H9 (cell line): ENCODE measurements around the genes STMN1, SLC30A2 and UBXN11.

DNA sequence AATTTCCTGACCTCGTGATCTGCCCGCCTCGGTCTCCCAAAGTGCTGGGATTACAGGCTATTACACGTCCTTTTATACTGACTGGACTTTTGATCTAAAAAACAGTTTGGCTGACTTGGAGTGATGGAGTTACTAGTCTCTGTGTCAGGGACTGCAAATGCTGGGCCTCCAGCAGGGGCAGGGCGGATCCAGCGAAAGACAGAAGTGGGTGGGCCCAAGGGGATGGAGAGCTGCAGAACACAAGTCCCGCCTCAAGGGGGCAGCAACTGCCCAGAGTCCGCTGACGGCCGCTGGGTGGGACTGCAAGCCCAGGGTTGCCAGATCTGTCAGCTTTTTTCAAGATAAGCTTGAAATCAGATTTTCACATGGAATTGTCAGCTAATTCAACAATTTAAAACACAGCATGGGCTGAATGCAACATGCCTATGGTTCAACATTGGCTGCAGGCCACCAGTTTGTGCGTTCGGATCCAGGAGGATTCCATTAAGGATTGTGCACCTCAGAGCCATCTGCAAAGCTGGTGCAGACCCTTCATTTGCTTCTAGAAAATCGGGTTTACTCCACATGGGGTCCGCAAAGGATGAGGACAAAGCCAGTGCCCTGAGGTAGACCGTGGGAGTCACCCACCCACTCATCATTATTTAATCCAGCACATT, 10.8 kb downstream of the STMN1 start:
- PRO-cap: no peak

GRCh38 chr1:25906343-25906739, at the start of gene STMN1:
STMN1 (minus strand) TSS chr1:25906419.
- PRO-cap: bidirectional peak, plus-strand start at chr1:25906580, minus-strand start at chr1:25906419

GRCh38 chr1:25927615-25928088, 21.4 kb upstream of the STMN1 start:
- PRO-cap: no peak

GRCh38 chr1:25933388-25933926, 27.2 kb upstream of the STMN1 start:
- PRO-cap: no peak

DNA sequence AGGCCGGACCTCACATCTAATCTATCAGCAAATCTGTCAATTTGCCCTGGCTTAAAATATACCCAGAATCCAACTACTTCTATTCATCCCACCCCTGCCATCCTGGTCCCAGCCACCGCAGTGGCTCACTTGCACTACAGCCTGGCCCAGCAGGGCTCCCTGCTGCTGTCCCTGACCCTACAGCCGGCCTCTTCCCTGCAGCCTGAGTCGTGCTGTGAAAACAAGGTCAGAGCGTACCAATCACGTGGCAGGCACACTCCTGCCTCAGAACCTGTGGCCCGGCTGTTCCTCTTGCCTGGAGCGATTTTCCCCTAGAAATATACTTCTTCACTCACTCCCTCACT, 3.0 kb upstream of the EXTL1 start:
- PRO-cap: no peak

DNA sequence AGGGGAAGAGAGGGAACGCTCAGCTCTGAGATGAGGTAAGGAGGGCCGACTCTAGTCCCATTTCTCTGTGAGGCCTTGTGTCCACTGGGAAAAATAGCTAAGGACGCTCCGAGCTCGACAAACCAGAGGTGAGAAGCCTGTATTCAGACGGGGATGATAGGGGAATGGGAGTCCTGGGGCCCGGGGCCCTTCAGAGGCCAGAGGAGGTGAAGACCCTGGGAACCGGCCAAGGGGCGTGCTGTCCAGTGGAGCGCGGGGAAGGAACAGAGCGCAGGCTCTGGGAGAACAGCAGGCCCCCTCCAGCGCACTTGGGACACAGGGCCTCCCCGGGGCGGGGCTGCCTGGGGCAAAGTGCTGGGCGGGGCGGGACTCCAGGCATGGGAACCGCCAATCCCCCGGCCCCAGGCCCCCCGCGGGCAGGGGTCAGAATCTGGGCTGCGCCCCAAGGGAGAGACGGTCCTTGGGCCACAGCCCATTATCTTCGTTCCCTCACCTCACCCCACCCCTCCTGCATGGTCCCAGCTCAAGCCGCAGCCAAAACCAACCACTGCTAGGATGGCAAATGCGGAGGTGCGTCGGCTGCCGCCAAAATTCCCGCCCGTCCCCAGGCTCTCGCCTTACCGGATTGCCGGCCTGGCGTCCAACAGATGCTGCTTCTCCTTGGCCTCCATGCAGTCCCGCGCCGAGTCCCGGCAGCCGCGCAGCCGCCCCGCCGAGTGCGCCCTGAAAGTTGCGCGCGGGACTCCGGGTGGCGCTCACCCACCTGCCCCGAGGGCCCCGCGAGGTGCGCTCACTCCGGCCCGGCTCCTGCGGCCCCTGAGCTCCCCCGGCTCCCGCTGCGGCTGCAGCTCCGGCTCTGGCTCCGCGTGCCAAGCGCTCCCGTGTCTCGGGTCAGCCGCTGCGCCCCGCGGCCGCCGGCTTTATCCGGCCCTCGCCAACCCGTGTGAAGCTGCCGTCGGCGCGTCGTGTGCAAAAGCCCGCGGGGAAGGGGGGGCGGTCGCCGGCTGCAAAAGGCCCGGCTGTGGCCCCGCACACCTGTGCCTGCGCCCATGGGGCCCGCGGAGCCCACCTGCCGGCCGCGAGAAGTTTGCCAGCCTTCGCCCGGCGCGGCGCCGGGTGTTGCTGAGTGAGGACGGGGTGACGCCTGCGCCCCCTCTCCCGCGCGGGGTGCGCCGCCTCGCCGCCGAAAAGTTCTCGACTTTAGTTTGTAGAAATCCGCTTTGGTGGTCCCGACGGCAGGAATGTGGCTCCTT, at the start of gene SLC30A2:
TSS of gene SLC30A2 (minus strand) at position 893 of the 1,253 bp plus-strand sequence.
- PRO-cap: unidirectional peak, minus-strand start at position 888 of the sequence

DNA sequence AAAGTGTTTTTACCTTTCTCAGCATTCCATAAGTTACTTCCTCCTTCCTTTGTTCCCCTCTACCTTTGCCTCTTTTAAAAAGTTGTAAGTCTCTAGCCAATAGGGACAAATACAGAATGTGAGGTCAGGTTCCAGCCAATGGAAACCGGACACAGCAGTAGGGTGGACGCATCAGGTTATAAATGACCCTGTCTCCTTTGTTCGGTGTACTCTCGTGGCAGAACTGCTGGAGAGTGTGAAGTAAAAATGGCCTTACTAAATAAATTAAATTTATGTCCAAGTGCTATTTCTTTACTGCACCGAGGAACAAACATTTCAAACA, 18.1 kb upstream of the PDIK1L start:
- PRO-cap: no peak

GRCh38 chr1:26302724-26303458, 3.5 kb downstream of the UBXN11 start:
- PRO-cap: no peak

DNA sequence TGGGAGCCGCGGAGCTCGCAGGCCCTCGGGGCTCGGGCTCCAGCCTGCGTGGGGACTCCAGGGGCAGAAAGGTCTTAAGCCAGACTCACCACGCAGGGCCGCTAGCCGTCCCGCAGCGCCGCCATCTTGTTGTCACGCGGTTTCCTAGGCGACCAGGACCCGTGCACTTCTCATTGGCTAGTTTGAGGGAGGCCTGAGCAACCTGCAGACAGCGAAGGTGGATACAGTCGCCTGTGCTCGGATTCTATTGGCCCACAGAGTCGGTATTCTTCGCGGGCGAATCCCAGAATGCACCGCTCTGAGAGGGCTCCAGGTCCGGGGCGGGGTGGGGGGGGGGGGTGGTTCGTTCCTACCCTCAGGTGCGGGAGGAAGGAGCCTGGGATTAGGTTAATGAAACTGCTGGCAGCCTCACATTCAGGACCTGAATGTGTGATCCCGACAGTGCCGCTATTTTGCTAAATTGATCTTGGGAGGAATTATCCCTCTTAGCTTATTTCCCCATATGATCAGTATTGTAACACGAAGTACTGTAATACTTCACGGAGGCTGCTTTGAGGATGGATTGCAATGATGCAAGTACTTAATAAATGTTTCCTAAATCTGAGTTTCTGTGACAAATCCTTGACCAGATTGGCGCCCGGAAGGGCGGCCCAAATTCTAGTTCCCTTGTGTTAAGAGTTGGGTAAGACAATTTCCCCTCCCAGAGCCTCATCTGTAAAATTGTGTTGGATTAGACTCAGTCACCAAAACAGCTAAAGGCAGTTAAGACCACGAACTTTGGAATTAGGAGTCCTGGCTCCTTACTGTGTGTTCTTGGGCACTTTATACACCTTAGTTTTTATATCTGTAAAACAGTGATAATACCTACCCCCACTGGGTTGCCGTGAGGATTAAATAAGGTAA, at the start of gene UBXN11:
TSS of gene UBXN11 (minus strand) at position 134 of the 903 bp plus-strand sequence.
- PRO-cap: bidirectional peak, plus-strand start at position 395 of the sequence, minus-strand start at position 134 of the sequence

DNA sequence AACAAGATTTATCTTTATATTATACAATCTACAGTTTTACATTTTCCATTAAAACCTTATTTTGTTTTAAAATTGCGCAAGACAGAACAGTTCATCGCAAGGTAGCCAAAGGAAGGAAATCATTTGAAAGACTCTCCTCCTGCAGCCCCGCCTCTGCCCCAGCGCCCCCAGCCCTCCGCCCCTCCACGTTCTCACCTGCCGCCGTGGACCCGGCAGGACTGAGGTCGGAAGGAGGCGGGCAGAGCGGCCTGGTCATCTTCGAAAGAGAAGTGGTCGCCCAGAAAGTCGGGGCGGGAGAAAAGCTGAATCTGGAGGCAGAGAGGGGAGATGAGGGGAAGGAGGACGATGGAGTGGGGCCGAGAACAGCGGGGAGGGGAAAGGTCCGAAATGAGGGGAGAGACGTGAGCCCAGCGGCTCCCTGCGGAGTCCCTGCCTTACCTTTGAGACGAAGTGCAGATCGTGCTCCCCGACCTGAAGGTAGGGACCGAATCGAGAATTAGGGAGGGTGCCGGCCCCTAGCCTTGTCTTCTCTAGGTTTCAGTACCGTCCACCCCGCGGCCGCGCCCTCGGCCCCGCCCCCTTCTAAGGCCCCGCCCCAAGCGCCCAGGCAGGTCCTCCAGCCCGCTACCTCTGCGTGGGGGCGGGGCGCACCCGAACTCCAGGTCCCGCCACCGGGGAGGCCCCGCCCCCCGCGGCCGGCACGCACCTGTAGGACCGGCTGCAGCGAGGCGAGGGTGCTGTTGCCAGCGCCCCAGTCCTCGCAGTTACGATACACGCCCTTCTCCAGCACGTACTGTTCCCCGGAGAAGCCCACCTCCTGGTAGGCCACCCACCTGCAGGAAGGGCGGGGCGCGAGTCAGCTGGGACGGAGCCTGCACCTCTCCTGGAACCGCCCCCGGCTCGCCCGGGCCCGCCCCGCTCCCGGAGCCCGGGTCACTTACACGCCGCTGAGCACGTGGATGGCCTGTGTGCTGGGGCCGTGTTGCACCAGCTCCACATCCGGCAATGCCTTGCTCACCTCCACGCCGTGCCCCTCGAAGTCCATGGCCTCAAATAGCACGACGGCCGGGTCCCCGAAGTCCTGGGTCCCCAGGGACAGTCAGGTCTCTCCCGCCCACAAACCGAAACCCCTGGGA, 17.7 kb downstream of the CRYBG2 start:
- PRO-cap: bidirectional peak, plus-strand start at position 215 of the sequence, minus-strand start at position 119 of the sequence; bidirectional peak, plus-strand start at position 325 of the sequence, minus-strand start at position 271 of the sequence; bidirectional peak, plus-strand start at position 711 of the sequence, minus-strand start at position 491 of the sequence

DNA sequence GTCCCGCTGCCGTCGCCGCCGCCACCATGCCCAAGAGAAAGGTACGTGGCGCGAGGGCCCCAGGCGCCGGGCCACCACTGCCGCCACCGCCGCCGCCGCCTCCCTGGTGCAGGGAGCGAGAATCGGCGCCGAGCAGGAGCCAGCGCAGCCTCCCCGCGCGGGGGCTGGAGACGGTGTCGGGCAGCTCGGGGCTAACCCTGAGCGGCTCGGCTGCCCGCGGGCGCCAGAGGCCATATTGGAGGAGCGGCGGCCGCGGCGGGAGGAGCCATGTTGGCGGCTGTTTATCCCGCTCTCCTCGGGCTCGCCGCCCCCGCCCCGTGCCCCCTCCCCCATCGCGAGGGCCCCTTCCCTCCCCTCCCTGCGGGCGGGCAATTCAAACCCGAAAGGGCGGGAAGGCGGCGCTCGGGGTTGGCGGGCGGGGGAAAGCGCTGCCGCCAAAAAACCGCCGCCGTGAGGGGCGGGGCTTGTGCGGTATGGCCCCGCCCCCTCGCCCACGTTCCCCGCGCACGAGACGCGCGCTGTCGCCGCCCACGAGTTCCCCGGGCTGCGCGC, 423 bp downstream of the HMGN2 start:
- PRO-cap: bidirectional peak, plus-strand start outside the sequence, minus-strand start at position 285 of the sequence; bidirectional peak, plus-strand start outside the sequence, minus-strand start at position 442 of the sequence

GRCh38 chr1:26571863-26572414, 42.4 kb downstream of the RPS6KA1 start:
- PRO-cap: no peak

- PRO-cap: no peak
These were observed 45.0 kb downstream of the ARID1A start for GRCh38 chr1:26740506-26741528.

DNA sequence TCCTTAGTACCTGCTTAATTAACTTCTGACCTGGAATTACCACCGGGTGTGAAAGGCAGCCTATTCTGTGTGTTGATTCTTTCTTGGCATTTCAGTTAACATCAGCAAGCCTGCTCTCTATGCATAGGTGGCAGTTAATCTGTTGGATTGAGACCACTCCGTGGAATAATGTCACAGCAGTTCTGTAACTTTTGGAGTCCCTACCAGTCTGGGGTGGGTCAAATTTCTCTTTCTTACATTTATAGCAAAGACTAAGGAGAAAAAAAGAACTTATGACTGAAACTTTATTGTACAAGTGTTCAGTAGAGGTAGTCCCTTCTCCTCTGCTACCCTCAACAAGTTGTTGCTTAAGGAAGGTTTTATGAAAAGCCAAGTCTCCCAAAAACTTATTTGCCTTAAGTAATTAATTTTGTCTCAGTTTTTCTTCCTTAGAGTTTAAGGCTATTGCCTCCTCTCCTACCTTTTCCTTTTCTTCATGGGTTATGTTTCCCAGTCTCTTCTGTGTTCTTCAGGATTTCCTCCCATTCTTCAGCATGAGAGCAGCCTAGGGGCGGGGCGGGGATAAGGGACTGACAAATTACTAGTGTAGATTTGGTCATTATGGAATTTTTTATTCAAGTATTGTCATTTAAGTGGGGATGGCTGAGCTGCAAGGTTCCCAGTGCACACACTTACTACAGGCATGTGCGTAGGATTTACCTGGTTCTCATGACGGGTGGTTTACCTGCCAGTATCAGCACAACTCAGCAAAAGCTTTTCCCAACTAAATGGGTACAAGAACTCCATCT, 35.4 kb upstream of the PIGV start:
- PRO-cap: no peak

GRCh38 chr1:26762700-26763629, 24.8 kb upstream of the PIGV start:
- PRO-cap: no peak

DNA sequence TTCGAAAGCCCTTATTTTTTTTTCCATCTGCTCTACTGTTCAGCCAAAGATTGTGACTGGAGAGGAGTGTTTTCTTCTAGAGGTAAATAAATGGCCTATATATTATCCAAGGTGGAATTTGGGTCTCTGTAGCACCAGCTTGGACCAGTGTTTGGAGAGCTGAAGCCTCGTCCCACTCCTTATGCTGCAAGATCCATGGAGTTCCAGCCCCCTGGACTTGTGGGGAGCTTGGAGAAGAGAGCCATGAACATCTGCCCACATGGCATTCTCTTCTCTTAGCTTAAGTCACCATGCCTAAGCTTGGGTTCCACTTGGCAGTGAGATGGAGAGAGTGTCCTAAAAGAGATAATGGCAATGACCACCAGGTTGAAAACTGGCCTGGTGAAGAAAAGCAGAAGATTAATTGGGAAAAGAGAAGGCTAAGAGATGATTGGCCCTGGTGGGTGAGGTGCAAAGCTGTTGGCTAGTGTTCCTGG, 9.4 kb upstream of the PIGV start:
- PRO-cap: no peak

DNA sequence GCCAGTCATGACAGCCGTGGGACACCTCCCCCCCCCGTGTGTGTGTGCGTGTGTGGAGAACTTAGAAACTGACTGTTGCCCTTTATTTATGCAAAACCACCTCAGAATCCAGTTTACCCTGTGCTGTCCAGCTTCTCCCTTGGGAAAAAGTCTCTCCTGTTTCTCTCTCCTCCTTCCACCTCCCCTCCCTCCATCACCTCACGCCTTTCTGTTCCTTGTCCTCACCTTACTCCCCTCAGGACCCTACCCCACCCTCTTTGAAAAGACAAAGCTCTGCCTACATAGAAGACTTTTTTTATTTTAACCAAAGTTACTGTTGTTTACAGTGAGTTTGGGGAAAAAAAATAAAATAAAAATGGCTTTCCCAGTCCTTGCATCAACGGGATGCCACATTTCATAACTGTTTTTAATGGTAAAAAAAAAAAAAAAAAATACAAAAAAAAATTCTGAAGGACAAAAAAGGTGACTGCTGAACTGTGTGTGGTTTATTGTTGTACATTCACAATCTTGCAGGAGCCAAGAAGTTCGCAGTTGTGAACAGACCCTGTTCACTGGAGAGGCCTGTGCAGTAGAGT, 6.9 kb upstream of the PIGV start:
- PRO-cap: no peak

GRCh38 chr1:26850143-26850837, 12.7 kb upstream of the SFN start:
- PRO-cap: no peak

GRCh38 chr1:26852976-26853546, 9.9 kb upstream of the SFN start:
- PRO-cap: no peak

- PRO-cap: no peak
These were observed 8.8 kb upstream of the SFN start for GRCh38 chr1:26854007-26854746.